ENCODE data around the gene ITFG1.

DNA sequence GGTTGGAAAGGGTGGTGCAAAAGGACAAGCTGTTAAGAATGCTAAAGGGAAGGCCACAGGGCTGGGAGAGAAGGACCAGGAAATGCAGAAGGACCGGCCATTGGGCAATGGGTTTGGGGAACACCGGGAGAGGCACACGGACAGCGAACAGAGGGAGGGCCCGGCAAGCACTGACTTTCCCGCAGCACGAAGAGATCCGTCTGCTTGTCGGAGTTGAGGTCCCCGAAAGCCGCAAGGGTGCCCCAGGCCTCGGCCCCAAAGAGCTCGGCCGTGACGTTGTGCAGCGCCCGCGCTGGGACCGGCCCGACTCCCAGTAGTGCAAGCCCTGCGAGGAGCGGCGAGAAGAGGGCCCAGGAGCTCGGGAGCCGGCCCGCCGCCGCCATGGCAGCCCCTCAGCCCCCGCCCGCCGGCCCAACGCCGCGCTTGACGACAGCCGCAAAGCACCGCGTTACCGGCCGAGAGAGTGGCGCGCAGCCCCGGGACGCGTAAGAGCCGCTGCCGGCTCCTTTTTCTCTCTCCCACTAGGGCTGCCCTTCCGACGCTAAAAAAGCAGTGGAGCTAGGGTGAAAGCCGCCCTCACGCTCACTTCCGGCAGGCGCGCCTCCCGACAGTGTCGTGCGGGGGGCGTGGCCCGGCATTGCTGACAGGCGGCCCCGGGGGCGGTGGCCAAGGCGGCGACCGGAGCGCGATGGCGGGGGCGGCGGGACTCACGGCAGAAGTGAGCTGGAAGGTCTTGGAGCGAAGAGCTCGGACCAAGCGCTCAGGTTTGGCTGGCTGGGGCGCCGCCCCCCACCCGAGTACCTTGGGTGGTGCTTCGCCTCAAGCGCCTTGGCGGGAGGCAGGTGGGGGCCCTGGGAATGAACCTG lies at the start of gene ITFG1:
Gene ITFG1 (minus strand): TSS at position 401 of the 866 bp plus-strand sequence.
- PRO-cap = bidirectional peak, plus-strand start at position 669 of the sequence, minus-strand start at position 416 of the sequence
- RAMPAGE, long total RNA, 3 experiments = start-site peak on the plus strand in 2 of 3 experiments, centred at positions 658 to 663 of the sequence, 250 to 500 reads per replicate; start-site peak on the minus strand in 3 of 3 experiments, centred at positions 395 to 565 of the sequence, 37 to 415 reads per replicate

DNA sequence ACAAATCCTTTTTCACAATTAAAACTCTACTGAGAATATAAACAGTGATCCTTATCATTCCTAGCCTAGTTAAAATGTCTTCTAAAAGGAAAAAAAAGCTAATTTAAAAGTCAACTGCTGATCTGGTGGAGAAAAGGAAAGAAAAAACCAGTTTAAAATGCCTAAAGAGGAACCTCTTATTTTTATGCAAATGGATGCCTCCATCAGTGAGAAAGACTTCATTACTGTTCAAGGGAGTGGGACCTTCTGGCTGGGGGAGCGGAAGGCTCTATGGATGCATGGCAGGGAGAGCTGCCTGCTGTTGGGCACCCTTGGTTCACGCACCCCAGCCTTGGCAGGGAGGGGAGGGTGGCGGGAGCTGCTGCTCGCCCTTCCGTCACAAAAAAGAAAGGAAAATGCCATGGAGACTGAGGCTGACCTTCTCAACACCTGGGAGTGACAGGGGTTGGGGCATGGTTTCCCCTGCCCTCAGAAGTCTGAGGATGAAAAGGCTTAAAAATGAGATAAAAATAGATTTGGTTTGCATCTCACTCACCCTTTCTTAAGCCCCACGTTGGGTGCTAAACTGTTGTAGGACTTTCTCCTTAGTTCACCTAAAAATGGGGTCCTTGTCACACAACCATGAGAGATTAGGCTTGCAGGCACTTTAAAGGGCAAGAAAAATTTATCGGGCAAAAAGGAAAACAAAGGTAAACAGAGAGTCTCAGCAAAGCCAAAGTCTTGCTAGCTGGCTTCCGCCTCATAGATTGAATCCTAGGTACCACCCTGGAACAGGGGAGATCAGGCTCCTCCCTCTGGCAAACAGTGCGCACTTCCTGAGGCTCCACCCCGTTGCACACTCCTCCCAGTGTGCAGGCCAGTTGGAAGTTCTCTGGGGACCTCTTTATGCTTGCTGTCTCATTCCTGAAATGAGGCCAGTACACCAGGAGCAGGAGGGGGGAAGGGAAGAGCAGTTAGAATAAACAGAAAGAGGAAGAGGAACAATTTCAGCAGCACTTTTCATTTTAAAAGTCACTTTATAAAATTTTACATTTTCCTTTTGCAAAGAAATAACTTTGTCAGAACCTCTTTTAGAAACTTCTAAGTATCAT lies 31.5 kb downstream of the PHKB start:
- PRO-cap = bidirectional peak, plus-strand start at position 900 of the sequence, minus-strand start at position 748 of the sequence
- RAMPAGE, long total RNA, 3 experiments = no peak in any of the 3 experiments

- PRO-cap = no peak
- RAMPAGE, long total RNA, 3 experiments = no peak in any of the 3 experiments
Measured at GRCh38 chr16:47688660-47689224, 227.6 kb downstream of the PHKB start.

DNA sequence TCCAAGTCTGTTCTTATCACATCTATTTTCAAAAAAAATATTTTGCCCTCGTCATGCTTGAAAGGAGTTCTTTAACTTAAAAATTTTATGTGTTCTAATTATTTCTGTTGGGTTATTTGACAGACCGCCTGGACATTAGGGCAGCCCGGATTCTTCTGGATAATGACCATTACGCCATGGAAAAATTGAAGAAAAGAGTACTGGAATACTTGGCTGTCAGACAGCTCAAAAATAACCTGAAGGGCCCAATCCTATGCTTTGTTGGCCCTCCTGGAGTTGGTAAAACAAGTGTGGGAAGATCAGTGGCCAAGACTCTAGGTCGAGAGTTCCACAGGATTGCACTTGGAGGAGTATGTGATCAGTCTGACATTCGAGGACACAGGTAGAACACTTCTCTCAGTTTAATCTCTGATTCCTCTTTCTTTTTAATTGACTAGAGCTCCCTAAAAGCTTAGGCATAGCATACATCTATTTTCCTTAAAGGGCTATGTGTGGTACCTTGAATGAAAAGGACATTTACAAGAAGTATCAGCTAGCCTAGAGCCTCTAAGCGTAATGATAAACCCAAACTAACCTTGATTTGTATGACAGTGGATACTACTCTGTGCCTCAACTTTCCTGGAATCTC lies 22.7 kb upstream of the ABCC11 start:
- PRO-cap = no peak
- RAMPAGE, long total RNA, 3 experiments = no peak in any of the 3 experiments

- PRO-cap = no peak
- RAMPAGE, long total RNA, 3 experiments = no peak in any of the 3 experiments
Measured at GRCh38 chr16:48283756-48284543, 36.6 kb upstream of the ABCC11 start.

- PRO-cap = no peak
- RAMPAGE, long total RNA, 3 experiments = no peak in any of the 3 experiments
Measured at GRCh38 chr16:48351996-48352607, 33.1 kb downstream of the SIAH1 start.

GRCh38 chr16:48384009-48384429 lies 1.2 kb downstream of the SIAH1 start:
- PRO-cap = unidirectional peak, plus-strand start at chr16:48384215
- RAMPAGE, long total RNA, 3 experiments = no peak in any of the 3 experiments

DNA sequence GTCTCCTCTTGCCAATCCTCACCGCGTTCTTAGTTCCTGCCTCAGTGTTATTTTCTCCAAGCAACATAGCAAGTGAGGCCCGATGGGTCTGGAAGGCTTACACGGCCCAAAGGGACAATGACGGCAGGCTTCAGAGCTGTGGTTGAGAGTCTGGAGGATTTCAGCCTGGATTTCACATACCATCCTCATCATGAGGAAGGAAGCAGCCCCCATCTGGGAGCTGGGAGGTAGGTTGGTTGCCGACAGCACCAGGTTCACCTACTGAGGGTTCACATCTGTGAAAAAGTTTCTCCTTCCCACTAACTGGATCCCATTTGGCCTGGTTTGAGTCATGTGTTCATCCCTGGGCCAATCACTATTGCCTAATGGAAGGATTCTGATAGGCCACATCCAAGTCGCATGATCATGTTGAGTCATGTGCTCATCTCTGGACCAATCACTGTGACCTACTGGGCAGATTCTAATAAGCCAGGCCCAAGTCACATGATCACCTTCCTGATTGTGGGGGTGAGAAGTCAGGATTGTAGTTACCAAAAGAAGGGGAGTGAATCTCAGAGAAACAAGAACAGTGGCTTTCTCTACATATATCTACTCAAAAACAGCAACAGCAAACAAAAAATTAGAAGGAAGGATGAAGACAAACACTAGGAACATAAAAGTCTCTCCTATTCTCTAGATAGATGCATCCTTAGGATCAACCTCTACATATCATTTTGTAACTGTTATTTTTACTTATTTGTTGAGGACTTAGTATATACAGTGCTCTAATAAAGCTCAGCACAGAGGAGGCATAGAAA lies 108.0 kb downstream of the N4BP1 start:
- PRO-cap = no peak
- RAMPAGE, long total RNA, 3 experiments = no peak in any of the 3 experiments

DNA sequence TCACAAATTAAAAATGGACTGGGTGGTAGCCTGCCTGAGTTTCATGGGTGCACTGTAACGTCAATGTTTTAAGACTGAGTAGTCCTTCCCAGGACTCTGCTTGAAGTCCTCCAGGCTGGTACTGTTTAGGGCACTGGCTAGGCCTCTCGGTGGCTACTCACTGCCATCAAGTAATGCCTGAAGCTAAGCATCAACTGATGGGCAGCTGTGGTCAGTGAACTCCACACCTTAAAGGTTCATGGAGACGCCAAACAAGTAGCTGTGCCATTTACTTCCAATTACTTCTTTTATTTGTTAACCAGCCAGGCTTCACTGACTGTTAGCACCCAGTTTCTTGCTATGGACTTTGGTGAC lies 6.8 kb downstream of the N4BP1 start:
- PRO-cap = no peak
- RAMPAGE, long total RNA, 3 experiments = no peak in any of the 3 experiments

DNA sequence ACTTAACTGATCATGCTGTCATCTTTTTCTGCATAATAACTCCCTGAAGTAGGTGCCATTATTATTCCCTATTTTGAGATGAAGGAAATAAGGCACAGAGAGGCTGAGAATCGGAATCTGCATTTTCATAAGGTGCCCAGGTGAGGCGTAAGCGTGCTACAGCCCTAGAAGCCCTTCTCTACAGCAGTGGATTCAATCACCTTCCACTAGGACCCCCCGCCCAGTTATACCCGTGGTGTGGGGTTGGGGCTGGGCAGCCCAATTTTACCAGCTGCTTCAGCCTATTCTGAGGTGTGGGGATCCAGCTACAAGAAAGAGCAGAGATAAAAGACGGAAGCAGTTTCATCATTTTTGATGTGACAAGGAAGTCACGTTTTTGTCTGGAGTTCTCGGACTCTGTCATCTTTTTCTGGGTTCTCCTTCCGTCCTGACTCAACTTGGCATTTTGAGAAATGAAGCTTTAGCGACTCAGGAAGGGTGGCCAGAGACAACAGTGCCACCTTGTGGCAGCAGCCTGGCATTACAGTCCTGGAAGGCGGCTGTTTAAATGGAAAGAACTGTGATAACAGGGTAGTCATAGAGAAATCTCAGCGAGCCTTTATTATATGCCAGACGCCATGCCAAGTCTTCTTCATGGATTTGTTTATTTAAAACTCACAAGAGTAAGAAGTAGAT lies 20.3 kb upstream of the N4BP1 start:
- PRO-cap = no peak
- RAMPAGE, long total RNA, 3 experiments = no peak in any of the 3 experiments

DNA sequence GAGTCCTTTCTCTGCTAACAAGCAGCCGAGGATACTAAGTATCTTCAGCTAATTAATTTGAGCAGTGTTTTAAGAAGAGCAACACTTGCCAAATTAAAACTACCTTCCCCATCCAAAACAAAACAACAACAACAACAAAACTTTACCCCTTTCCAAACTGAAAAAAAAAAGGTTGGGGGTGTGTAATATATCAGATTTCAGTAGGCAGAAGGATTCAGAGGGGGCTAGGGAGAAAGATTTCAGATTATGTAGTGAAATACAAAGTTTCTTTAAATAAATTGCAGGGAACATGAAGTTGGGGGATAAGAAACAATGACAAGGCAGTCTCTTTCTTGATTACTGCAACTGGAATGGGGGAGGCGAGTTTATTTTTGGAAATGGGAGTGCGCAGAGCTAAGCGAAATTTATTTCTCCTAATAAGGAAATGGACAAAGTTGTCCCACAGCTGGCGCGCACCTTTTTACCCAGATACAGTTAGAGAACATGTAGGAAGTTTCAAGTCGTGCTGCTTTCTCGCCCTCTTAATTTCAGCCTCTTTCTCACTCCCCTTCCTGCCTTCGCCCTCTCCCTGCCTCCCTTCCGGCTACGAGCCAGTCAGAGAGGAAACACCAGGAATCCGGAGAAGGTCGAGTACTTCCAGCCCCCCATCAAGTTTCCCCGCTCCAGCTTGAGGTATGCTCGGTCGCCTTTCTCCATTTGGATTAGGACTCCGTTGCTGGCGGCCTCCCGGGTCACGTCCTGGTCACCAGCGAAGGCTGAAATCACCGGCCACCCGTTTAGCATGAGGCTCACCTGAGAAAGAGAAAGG lies 2.6 kb downstream of the CBLN1 start:
- PRO-cap = no peak
- RAMPAGE, long total RNA, 3 experiments = no peak in any of the 3 experiments

DNA sequence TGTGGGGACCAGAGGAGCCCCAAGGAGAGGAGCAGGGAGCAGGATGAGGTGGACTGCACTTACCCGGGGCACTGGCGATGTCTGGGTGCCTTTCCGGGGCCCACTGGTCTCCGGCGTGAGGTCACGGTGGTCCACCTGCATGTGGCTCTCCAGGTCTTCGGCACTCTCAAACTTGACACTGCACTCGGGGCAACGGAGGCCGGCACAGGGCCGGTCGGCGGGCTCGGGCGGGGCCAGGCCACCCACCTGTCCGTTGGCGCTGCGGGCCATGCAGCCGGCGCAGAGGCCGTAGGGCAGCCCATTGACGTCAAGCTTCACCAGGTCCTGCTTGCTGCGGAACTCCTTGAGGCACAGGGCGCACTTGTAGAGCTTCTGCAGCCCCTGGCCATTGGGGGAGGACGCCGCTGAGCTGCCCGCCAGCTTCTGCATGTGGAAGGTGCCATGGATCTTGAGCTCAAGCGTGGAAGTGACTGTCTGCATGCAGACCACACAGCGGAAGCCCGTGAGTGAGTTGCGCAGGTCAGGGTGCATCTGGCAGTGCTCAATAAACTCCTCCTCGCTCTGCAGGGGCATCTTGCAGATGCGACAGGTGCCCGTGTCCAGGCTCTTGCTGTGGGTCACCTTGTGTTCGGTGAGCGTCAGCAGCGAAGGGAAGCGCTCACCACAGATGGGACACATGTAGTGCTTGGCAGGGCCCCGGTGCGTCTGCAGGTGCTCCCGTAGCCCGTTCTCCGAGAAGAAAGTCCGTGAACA lies 220.1 kb downstream of the ZNF423 start:
- PRO-cap = no peak
- RAMPAGE, long total RNA, 3 experiments = no peak in any of the 3 experiments

GRCh38 chr16:49652071-49652970 lies 203.6 kb downstream of the ZNF423 start:
- PRO-cap = no peak
- RAMPAGE, long total RNA, 3 experiments = no peak in any of the 3 experiments

- PRO-cap = bidirectional peak, plus-strand start at chr16:49834771, minus-strand start at chr16:49834544
- RAMPAGE, long total RNA, 3 experiments = no peak in any of the 3 experiments
Measured at GRCh38 chr16:49834189-49835176, 21.4 kb downstream of the ZNF423 start.

GRCh38 chr16:50202598-50203232 lies 49.6 kb downstream of the TENT4B start:
- PRO-cap = no peak
- RAMPAGE, long total RNA, 3 experiments = no peak in any of the 3 experiments

- PRO-cap = no peak
- RAMPAGE, long total RNA, 3 experiments = no peak in any of the 3 experiments
Measured at GRCh38 chr16:50223181-50224036, 42.9 kb upstream of the ADCY7 start.

DNA sequence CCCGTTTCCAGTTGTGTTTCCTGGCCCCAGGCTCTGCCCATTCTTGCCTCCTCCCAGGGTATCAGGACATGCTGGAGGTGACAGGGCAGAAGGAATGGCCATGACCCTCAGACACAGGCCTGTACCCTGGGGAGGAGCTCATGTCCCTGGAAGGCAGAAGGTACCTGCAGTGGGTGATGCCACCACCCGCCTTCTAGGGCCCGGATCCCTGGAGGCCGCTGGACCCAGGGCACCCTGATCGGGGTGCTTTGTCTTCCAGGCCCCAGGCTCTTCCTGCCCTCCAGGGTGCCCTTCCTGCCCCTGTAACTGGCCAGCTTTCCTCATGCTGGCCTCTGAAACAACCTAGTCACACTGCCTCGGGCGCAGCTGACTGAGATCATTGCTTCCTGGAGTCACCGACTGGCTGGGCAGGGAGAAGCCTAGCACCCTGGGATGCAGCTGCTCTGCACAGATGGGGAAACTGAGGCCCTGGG lies 5.7 kb downstream of the ADCY7 start:
- PRO-cap = no peak
- RAMPAGE, long total RNA, 3 experiments = no peak in any of the 3 experiments

DNA sequence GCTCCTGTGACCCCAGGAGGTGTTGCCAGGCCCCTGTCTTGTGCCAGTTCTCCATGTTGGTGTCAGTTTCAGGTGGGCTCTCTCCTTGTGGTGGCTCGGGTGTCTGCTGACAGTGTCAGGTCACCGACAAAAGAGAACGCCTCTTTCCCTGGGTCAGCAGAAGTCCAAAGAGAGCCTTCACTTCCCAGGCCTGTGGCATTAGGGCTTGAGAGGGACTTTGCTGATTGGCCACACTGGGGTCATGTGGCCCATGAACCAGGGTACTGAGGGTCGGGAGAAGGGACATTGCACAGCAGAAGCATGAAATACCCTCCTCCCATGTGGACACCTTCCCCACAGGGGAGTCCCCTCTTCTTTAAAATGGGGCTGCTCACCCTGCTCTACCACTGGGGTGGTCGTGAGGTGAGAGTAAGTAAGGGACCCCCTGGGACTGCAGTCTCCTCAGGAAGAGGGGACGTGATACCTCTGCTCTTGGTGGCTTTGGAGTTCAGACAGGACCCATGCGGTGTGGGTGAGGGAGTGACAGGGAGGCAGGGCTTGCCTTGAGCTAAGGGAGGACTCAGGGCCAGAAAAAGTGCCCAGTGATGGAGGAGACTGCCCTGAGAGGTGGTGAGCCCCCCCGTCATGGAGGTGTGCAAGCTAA lies 17.1 kb downstream of the ADCY7 start:
- PRO-cap = no peak
- RAMPAGE, long total RNA, 3 experiments = no peak in any of the 3 experiments

- PRO-cap = no peak
- RAMPAGE, long total RNA, 3 experiments = no peak in any of the 3 experiments
Measured at GRCh38 chr16:50602542-50603013, 54.4 kb downstream of the NKD1 start.

GRCh38 chr16:50613324-50614034 lies 65.3 kb downstream of the NKD1 start:
- PRO-cap = no peak
- RAMPAGE, long total RNA, 3 experiments = no peak in any of the 3 experiments

All from gastrocnemius medialis (tissue), 3 donors.